Left ventricle myocardium (tissue), 1 donor: ENCODE measurements around the gene ATP2A1.

GRCh38 chr16:27329867-27331194 is 16.6 kb downstream of the IL4R start:
- PRO-cap = bidirectional peak, plus-strand start at chr16:27330848, minus-strand start at chr16:27330655

DNA sequence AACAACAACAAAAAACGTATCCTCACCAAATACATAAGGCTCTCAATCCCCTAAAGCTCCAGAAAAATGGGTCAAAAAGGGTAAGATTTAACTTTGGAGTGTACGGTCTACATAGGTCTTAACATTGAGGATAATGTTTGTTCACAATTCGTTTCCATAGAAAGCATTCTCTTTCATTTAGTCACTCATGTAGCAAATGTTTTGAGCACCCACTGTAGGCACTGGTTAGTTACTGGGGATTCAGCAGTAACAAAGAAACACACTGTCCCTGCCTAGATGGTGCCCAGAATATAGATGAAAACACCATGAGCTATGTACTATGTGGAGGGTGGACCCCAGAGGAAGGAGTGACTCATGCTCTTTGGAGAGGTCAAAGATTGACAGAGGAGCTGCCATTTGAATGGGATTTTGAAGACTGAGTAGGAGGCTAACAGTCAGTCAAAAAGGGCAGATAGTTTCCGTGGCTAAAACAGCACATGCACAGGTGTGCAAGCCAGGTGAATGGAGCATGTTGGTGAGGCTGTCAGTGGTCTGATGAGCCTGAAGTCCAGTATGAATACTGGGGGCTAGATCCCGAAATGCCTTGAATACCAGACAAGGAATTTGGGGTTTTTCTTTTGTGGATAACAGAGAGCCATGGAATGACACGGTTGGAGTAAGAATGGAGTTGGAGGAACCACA is 6.0 kb downstream of the IL21R start:
- PRO-cap = no peak

DNA sequence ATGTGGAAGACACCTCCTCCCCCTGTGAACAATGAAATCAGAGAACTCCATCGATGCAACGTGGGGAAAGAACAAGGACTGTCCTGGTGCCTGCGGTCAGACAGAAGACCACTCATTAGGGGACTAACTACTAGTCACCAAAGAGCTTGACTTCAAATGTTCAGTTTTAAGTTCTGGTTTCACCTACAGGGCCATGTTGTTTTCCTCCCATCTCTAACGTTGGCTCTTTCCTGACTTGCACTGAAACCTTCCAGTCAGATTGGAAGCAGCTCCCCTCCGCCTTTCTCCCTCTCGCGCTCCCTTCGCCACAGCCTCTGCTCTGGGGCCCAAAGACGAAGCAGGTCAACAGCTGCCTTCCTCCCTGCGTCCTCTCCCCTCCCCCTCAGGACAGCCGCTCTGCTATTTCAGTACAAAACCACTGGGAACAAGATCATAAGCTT is 17.4 kb downstream of the GTF3C1 start:
- PRO-cap = no peak

DNA sequence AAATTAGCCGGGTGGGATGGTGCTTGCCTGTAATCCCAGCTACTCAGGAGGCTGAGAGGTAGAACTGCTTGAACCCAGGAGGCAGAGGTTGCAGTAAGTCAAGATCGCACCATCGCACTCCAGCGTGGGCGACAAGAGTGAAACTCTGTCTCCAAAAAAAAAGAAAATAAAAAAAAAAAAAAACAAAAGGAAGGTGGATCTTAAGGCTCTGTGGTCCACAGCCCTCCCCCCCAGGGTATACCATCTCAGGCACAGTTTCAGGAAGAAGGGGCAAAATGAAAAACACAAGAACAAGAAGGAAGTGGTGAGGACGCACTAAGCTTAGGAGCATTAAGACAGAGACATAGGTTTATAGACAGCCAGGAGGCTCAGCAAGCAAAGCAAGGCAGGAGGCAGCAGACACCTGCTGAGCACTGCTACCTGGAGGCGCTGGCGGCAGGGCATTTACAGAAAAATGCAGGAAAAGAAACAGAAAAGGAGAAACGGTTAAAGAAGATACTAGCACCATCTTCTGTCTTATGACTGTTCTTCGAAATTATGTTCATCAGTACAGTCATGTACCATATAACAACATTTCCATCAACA is 62.8 kb downstream of the XPO6 start:
- PRO-cap = no peak

- PRO-cap = no peak
Measured at GRCh38 chr16:28172217-28172737, 39.5 kb downstream of the XPO6 start.

GRCh38 chr16:28186659-28187357 is 25.0 kb downstream of the XPO6 start:
- PRO-cap = no peak

GRCh38 chr16:28210620-28211689 is 810 bp downstream of the XPO6 start:
- PRO-cap = unidirectional peak, plus-strand start at chr16:28211220

DNA sequence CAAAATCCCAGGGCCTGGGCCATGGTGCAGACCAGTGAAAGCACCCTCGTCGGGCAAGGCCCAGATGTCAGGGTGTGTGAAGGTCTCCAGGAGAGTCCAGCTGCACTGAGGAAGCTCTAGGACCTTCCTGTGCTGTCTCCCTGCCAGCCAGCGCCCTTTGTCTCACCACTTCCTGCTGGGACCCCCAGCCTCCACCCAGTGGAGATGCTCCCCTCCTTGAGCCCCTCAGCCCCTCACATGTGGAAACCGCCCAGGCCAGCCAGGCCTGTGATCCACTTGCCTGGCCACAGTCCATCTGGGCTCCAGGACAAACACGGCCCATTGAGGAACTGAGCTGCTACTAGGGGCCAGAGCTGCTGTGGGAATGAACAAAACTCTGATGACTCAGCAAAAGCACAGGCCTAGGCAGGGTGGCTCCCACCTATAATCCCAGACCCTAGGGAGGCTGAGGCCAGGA is 733 bp downstream of the SULT1A1 start:
- PRO-cap = no peak

DNA sequence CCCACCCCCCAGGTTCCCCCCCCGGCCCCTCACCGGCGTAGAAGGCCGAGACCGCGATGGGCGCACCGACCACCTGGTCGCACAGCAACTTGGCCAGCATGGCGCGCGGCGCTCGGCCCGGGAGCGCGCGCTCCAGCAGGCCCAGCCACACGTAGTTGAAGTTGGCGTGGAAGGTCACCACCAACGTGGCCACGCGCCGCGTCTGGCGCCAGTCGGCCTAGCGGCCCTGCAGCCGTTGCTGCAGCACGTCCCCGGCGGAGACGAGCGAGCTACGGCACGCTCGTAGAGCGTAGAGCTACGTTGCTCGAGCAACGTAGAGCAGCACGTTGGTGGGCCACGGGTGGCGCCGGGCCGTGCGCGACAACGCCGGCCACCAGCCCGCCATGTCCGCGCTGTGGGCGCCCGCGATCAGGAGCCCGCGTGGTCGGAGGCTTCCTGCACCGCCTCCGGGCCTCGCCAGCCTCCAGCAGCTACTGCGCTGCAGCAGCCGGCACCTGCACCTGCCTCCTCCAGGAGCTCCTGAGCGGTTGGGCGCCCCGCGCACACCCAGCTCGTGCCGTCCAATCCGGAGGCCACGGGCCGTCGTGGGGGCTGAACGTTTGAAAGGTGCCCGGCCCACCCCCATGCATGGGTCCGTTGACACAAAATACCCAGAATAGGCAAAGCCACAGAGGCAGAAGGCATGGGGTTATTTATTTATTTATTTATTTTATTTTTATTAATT is 13.4 kb upstream of the SULT1A1 start:
- PRO-cap = unidirectional peak, minus-strand start at position 475 of the sequence

GRCh38 chr16:28838448-28838770 is 7.7 kb downstream of the TUFM start:
- PRO-cap = no peak

GRCh38 chr16:28838771-28839735 is 7.1 kb downstream of the TUFM start:
- PRO-cap = no peak

DNA sequence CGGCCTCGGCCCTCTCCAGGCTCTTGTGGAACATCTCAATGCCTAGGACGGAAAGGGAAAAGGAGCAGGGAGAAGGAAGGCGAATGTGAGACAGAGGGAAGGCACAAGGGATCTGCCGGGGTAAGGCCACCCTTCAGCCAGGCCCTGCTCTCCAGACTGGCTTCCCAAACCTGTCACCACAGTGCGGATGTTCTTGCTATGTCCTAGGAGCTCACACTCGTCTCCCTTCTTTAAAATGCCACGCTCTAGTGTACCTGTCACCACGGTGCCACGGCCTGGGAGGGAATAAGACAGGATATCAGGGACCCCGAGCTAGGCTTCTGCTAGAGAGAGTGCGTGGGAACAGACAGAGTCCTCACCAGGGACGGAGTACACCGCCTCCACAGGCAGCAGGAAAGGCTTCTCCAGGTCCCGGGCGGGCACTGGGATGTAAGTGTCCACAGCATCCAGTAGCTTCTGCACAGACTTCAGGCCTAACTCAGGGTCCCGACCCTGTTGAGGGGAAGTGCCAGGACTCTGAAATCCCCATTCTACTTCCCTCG is 2.0 kb downstream of the TUFM start:
- PRO-cap = no peak

- PRO-cap = no peak
Measured at GRCh38 chr16:28877757-28878748, at the start of gene ATP2A1. ATP2A1 (plus strand) TSS chr16:28878488.

GRCh38 chr16:28879375-28880520 is 1.5 kb downstream of the ATP2A1 start:
- PRO-cap = bidirectional peak, plus-strand start at chr16:28880042, minus-strand start at chr16:28879938

- PRO-cap = no peak
Measured at GRCh38 chr16:28882613-28883214, 4.4 kb downstream of the ATP2A1 start.

- PRO-cap = no peak
Measured at GRCh38 chr16:28908473-28908955, 16.5 kb downstream of the RABEP2 start.

DNA sequence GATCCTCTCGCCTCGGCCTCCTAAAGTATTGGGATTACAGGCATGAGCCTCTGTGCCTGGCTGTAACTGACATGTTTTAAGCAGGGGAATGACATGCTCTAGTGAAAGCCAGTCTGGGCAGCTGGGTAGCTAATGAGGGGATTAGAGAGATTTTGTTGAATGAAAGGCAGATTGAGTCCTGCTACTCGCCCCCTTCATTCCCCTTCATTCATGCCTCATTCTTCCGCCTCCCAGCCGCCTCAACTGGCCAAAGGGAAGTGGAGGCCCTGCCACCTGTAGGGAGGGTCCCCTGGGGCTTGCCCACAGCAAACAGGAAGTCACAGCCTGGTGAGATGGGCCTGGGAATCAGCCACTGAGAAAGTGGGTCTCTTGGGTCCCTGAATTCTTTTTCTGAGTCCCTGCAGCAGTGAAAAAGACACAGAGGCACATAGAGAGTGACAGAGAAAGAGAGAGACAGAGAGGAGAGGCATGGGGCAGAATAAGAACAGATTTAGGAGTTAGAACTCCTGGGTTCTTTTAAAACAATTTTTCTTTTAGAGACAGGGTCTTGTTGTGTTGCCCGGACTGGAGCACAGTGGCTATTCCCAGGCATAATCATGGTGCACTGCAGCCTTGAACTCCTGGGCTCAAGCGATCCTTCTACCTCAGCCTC is 1.0 kb upstream of the CD19 start:
- PRO-cap = no peak

- PRO-cap = no peak
Measured at GRCh38 chr16:28966751-28967361, 7.7 kb upstream of the SPNS1 start.

- PRO-cap = no peak
Measured at GRCh38 chr16:29106164-29106766, 121.4 kb downstream of the LAT start.

- PRO-cap = no peak
Measured at GRCh38 chr16:29203183-29204071, 203.1 kb downstream of the NPIPB11 start.